Measurements from ENCODE around the gene GNAL.

DNA sequence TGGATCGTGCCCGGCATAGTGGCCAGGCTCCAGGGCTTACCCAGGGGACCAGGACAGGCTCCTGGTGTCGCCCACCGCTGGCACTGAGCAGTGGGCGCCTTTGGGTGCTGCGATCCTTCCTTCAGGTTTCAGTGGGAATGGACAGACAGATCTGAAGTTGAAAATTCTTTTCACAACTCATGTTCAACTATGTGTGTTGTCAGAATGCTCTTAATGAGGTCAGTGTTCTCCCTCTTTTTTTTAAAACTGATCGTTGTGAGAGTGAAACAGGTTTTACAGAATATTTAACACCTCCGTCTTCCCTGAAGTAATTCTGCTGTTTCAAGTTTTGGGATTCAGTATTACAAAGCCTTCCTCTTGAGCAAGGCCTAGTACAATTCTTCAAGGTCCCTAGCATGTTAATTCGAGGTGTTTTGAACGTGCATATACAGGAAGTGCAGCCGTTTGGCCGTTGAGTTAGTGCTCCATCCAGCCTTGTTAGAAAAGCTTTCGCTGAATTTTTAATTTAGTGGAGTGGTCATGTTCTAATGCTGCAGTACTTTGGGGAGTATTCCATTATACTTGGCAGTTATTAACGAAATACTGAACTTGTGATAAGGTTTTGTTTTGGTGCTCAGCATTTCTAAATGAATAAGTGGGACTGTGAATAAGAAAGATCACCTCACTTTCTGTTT is 893 bp downstream of the RALBP1 start:
- PRO-cap: no peak
- RAMPAGE, long total RNA: no peak

DNA sequence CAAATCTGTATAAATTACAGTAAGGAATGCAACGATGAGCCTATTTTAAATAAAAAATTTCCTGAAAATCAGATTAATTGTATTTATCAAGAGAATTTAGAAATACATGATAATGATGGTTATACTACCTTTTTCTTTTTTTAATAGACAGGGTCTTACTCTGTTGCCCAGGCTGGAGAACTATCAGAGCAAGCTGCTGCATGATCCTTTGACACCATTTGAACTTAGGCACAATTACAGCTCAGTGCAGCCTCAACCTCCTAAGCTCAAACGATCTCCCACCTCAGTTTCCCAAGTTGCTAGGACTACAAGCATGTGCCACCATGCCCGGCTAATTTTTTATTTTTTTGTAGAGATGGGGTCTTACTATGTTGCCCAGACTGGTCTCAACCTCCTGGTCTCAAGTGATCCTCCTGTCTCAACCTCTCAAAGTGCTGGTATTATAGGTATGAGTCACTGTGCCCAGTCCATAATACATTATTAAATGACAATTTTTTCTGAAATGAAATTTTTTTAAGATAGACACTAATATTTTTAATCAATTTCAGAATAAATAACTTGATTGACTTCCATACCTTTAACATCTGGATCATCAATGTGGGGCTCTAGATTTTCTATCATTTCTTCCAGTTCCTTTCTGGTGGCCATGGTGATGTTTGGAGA is 44.6 kb downstream of the PPP4R1 start:
- PRO-cap: no peak
- RAMPAGE, long total RNA: no peak

GRCh38 chr18:9594789-9595660 is 19.3 kb downstream of the PPP4R1 start:
- PRO-cap: no peak
- RAMPAGE, long total RNA: no peak

DNA sequence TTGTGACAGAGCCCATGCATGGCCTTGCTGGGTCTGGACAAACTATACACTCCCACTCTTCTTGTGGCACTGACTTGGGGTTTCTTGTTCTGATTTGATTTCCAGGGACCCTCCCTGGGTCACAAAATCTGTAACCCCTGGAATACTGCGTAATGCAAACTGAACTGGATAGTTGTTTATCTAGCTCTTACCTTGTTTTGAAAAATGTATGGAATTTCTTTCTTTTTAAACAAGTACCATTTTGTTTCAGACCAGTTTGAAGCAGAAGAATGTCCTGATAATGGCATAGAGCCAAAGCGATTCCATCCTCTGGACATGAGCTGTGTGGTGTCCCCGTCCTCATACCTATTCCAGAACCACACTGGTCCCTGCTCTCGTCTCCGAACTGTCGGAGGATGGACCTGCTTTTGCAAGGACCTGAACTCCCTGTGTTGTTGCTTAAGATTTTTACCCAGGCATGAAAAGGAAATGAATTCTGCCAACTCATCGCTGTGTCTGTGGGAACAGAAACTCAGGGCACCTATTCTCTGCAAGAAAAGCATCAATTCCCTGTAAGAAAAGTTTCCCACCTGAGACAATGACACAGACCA is 33.5 kb upstream of the PPP4R1 start:
- PRO-cap: no peak
- RAMPAGE, long total RNA: no peak

GRCh38 chr18:9708544-9709441 is 692 bp downstream of the RAB31 start:
- PRO-cap: no peak
- RAMPAGE, long total RNA: no peak

DNA sequence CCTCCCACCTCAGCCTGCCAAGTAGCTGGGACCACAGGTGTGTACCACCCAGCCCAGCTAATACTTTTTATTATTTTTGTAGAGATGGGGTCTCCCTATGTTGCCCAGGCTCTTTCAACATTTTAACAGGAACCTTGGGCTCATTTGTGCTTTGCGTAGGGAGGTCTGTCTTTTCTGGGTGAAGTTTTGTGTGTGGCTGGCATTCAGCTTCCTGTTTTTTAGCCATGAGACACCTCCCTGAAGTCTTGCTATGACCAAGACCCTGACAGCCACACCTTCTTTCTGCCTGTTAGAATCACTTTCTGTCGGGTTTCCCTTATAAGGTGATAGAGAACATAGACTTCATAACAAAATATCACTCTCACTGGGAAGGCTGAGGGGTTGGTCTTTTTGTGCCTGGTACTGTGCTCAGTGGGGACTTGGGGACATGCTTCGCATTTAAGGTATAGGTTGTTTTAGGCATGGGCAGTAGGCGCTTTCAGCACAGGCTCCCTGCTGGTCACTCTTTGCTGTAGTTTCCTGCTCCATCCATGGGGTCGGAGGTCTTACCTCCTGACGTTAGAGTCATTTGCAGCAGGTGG is 3.5 kb downstream of the RAB31 start:
- PRO-cap: no peak
- RAMPAGE, long total RNA: no peak

- PRO-cap: no peak
- RAMPAGE, long total RNA: no peak
Measured at GRCh38 chr18:9716887-9717683, 9.0 kb downstream of the RAB31 start.

GRCh38 chr18:9827258-9828695 is 58.0 kb upstream of the TXNDC2 start:
- PRO-cap: no peak
- RAMPAGE, long total RNA: no peak

DNA sequence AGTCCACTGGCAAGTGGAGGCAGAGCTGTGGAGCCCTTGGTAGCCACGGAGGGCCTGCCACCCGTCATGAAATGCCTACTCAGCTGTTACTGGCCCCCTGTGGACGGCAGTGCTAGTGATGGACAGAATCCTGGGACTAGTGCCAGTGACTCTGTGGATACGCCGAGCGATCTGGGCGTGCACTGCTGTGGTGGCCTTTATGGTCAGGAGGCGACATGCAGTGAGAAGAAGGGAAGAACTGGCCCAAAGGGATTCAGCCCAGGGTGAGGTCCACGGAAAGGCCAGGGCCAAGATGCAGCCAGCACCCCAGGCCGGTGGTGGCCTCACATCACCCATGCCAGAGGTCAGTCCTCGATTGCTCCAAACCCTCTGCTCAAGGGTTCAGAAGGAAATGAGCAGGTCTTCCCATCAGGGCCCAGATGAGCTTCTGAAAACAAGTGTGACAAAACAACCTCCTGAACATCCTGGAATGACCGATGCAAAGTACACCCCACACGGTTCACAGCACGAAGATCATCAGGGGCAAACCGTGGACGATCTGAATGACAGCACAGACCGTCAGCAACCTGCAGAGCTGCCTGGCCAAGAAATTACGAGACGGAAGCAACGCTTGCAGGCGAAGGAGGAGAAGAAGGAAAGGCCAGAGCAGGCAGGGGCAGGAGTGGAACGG is 53.7 kb upstream of the TXNDC2 start:
- PRO-cap: no peak
- RAMPAGE, long total RNA: no peak

- PRO-cap: no peak
- RAMPAGE, long total RNA: no peak
Measured at GRCh38 chr18:9912249-9912540, 1.6 kb upstream of the VAPA start.

- PRO-cap: no peak
- RAMPAGE, long total RNA: no peak
Measured at GRCh38 chr18:9956567-9957211, 42.9 kb downstream of the VAPA start.

GRCh38 chr18:10449935-10450423 is 4.5 kb upstream of the APCDD1 start:
- PRO-cap: no peak
- RAMPAGE, long total RNA: no peak

DNA sequence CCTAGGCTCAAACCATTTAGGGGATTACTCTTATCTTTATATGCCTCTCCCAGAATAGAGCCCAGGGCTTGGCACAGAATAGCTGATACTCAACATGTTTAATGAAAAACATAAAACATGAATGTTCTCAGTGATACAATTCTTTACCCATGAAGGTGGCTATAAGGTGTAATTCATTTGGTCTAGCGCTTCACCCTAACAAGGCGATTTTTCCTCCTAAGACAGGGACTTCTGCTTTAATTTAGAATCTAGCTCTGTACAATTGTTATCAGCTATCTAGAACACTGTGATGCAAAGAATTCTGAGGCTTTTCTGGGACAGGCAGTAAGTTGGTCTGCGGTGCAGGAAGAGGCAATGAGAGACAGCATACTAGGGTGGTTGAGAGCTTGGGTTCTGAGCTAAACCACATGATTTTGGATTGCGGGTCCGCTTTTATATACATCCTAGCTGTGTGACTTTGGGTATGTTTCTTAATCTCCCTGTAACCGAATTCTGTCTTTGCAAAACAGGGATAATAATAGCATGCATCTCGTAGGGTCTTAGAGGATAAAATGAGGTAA is 187.9 kb downstream of the NAPG start:
- PRO-cap: no peak
- RAMPAGE, long total RNA: no peak

GRCh38 chr18:11042144-11042516 is 107.2 kb downstream of the PIEZO2 start:
- PRO-cap: no peak
- RAMPAGE, long total RNA: no peak

- PRO-cap: no peak
- RAMPAGE, long total RNA: no peak
Measured at GRCh38 chr18:11161660-11161916, 12.2 kb upstream of the PIEZO2 start.

GRCh38 chr18:11689133-11689991 is at the start of gene GNAL:
GNAL (plus strand) TSS chr18:11689264.
- PRO-cap: no peak
- RAMPAGE, long total RNA: no peak

- PRO-cap: no peak
- RAMPAGE, long total RNA: no peak
Measured at GRCh38 chr18:11689992-11690567, 1.0 kb downstream of the GNAL start.

- PRO-cap: no peak
- RAMPAGE, long total RNA: no peak
Measured at GRCh38 chr18:11851569-11852693, 718 bp downstream of the CHMP1B start.

DNA sequence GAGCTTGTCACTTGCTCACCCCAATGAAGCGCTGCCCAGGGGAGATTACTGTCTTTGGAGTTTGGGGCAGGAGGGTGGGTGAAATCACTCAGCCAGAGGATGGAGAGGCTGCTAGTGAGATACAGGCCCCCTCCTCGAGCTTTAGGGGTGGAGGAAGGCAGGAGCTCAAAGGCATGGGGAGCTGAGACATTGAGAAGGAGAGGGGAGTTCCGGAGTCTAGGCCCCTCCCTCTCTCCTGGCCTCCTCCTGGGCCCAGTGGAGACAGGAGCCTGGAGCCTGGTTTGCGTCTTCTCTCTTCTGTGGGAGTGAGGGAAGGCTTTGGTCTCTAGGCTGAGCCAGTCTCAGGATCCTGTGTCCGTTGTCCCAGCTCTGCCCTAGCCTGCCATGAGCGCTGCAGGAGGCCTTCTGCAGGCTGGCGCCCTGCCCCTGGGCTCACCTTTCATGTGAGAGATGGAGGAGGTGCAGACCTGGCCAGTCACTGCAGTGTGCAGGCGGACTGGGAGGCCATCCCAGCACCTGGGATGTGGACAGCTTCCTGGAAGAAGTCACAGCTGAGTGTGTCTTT is 8.6 kb downstream of the IMPA2 start:
- PRO-cap: no peak
- RAMPAGE, long total RNA: no peak

- PRO-cap: no peak
- RAMPAGE, long total RNA: no peak
Measured at GRCh38 chr18:12011539-12012597, 30.6 kb downstream of the IMPA2 start.

All from spinal cord (tissue), 3 donors.